Smooth muscle cell (in vitro differentiated cells): Measurements from ENCODE around the gene TENT2.

DNA sequence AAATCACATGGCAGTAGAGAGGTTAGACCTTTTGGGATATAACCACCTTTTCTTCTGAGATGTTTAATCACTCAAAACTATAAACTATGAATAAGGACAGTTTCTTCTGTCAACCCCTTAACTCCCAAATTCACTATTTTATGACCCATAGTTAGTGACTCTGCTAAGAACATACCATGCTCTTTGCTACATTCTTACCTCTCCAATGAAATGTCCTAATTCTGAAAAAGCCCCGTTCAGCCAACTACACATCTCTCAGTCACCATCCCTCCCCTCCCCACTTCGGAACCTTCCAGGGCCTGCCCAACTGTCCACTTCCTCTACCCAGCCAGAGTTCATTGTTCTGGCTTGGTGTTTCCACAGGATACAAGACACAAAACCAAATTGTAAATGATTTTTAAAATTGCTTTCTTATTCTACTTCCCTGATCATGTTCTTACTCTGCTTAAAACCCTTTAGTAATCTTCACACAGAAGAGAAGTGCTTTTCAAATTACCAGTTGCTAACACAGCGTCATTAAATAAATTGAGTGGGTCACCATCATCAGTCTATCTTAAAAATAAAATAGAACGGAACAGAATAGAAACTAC lies 6.1 kb downstream of the HOMER1 start:
- RAMPAGE, long total RNA: no peak

DNA sequence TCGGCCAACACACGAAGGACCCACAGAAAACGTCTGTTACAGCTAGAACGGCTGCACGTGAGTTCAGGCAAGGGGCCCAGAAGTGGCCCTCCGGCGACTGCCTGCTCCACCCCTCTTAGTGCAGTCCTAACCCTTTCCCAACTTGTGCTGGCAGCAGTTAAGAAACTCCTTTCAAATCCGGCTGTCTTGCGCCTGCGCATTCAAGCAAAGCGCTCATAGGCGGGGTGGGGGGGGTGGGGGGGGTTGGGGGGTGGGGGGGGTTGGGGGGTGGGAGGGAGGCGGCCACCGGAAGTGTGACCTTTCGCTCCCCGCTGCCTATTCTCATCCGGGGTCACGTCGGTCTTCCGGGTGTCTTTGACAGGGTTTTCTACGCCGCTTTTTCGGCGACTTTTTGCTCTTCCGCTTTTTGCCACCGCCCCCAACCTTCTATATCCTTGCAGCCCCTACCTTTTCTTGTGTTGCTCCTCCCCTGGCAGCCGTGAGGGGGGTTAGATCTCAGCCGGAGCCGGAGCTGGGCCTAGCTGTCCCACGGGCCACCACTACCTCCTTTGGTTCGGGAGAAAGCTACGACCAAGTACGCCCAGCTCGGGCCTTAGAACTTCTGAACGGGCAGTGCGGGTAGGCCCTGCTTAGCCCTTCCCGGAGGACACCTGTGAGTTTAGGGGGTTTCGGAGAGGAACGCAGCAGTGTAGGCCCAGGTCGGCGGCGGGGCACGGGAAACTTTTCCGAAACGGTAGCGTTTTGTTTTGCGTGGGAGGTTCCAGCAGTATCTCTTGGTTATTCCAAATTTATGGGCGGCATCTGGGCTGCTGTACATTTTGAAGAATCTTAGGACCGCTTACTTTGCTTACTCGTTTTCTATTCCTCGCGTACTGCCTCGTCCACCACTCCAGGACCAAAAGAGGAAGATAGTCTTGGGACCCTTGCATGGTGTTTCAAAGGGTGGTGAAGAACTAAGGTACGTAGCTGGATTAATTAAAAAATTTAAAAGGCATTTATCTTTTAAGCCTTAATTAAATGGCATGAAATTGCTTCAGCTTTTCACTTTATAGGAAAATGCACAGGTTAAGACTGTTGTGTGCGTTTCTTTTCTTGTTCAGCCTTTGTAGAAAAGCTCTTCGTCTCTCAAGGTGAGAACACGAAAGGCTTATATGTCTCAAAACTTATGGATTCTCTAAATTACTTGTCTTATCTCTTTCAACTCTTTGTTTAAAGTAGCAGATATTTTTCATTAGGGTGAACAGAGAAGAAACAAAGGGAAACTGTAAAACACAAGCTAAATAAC lies at the start of gene TENT2:
Gene TENT2, plus strand, starts transcription at position 324 of the 1,285 bp plus-strand sequence.
- RAMPAGE, long total RNA: start-site peak on the plus strand centred at position 477 of the sequence, 63 bp wide, 70 and 28 reads in 2 replicates

GRCh38 chr5:79650201-79651088 lies 38.2 kb downstream of the TENT2 start:
- RAMPAGE, long total RNA: no peak

DNA sequence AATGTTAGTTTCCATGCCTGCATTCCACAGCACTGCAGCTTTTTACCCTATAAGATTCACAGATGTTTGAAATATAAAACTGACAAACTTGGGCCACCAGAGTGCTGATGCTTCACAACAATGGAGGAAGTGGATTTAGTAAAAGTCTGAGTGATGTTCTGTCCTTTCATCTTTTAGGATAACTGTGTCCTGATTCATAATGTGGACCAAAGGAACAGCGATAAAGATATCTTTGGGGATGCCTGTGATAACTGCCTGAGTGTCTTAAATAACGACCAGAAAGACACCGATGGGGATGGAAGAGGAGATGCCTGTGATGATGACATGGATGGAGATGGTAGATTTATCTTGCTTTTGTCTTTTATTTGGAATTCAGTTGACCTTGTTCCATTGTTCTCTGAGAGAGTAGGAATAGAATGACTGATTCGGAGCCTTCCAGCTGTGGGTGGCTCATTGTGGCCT lies 35.7 kb downstream of the THBS4 start:
- RAMPAGE, long total RNA: no peak

- RAMPAGE, long total RNA: no peak
Measured at GRCh38 chr5:80406834-80407346, 974 bp upstream of the ZFYVE16 start.

DNA sequence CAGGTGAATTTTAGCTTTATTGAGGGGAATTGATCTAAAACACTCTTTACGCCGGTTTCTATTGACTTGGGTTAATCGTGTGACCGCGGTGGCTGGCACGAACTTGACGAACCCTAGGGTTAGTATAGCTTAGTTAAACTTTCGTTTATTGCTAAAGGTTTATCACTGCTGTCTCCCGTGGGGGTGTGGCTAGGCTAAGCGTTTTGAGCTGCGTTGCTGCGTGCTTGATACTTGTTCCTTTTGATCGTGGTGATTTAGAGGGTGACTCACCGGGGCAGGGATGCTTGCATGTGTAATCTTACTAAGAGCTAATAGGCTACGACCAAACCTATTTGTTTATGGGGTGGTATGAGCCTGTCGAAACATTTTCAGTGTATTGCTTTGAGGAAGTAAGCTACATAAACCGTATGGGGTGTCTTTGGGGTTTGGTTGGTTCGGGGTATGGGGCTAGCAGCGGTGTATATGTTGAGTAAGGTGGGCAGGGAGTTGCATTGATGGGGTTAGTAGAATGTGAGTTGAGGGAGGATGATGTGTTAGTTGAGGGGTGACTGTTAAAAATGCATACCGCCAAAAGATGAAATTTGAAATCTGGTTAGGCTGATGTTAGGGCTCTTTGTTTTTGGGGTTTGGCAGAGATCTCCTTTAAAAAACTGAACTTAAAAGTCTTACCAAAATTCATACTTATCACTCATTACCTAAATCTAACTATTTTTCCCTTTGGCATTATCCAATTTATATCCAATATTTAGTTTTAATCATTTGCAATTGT lies 2.5 kb upstream of the MSH3 start:
- RAMPAGE, long total RNA: no peak

DNA sequence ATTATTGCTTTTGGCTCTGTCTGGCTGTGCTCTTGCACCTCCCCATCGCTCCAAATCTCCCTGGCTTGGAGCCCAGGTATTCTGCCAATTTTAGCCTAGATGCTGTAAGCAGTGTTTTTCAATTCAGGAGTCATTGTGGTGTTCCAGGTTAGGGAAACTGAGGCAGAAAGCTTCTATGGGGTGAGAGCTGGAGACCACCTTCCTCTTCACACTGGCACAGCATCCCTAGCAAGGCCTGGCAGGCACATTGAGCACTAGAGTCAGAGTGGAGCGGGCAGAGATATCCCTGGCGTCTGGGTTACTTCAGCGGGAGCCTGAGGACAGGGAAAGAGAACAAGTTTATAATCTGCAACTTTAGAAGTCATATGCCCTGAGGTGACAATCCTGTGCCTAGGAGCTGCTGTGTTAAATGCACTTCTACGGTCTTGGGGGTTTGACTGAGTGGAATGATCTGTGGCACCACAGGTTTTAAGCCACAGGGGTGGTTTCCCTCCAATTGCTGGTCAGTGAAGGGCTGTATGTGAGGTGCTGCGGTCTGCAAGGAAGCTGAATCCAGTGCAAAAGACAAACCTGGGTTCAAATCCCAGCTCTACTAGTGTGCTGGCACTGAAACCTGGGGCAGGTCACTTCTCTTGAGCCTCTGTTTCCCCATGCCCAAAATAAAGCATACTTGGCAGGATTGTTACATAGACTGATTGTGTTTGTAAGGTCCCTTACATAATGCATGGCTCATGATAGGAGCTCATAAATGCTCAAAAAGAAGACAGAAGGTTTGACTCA lies 2.9 kb downstream of the CKMT2 start:
- RAMPAGE, long total RNA: no peak

DNA sequence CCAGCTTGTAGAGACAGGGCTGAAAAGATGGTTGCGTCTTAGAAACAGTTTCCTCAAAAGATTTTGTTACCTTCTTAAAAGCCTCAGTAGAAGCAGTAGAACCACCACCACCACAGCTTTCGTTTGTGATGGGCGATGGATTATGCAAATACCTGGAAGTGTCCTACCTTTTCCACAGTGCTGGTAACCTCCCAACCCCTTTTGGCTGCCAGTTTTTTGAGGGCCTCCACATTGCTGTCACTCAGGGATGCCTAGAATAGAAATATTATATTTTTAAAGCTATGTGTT lies 41.1 kb downstream of the ZCCHC9 start:
- RAMPAGE, long total RNA: no peak

DNA sequence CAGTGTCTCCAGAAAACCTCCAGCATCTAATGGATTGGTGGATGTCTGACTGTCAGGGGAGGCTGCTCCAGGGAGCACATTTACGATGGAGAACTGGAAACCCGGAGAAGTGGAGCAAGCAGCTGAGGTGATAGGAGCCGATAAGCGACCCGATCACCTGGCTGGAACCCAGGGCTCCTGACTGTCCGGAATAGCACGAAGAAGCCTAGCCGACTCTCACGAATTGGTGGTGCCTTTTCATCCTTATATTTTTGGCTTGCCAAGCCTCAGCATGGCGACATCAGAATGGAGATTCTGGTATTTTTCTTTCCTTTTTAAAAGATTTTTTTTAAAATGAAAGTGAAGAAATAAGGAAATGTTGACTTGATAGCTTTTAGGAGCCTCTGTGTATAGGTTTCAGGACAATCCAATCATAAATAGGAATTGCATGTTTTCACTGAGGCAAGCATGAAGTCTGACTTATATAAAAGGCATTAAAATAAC lies 601 bp upstream of the ACOT12 start:
- RAMPAGE, long total RNA: no peak

GRCh38 chr5:81787796-81788493 lies 37.0 kb upstream of the SSBP2 start:
- RAMPAGE, long total RNA: no peak

DNA sequence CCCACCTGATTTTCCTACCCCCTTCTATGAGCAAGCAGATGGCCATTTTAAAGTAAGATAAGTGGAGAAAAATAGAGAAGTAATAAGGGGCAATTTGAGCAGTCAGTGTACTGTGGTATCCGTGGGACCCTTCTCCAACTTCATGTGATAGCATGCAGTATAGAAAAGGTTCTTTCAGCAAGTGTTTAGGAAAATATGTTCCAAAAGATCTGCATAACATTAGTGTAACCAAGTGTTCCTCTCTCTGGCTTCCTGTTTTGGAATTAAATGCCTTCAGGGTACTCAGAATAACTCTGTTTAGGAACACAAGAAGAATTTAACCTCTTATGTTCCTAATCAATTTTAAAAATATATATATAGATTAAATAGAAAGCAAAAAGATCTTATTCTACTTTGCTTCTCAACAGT lies 135.0 kb downstream of the ATG10 start:
- RAMPAGE, long total RNA: no peak

DNA sequence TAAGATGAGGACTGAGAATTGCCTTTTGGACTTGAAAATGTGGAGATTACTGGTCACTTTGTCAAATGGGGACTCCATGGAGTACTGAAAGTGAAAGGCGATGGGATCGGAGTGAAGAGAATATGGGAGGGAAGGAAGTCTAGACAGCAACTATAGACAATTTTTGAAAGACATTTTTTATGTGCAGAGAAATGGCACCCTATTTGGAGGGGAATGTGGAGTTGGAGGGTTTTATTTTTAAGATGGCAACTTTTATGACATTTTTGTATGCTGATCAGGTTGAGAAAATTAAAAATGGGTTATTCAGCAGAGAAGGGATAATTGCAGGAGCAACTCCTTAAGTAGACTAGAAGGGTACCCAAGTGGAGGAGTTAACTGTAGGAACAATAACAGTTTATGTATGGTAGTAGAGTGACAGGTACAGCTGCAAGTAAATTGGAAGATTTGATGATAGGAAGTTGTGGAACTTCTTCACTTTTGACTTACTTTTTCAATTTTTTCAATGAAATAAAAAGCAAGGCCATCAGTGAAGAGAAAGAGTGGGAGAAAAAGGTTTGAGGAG lies 2.4 kb upstream of the RPS23 start:
- RAMPAGE, long total RNA: no peak

GRCh38 chr5:82406130-82406735 lies 128.1 kb upstream of the RPS23 start:
- RAMPAGE, long total RNA: no peak

DNA sequence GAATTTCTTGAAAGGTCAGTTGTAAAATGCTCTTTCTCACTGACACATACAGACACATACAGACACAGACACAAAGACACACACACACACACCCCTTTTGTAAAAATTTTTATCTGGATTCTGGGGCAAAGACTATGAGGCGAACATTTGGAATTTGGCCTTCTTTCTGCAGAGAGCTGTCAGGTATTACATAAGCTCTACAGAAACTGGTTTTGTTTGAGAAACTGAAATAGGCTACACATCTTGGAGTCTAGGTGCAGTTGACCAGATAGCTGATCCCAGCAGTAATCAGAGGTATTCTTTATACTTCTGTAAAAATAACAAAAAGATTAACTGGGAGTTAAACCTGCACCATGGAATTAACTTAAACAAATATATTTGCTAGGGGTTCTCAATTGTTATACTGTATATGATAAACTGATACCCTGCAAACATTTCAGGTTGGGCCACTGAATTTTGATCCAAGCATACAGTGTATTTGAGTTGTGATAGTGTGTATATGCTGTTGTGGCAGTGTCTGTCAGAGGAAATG lies 316.1 kb upstream of the RPS23 start:
- RAMPAGE, long total RNA: no peak

DNA sequence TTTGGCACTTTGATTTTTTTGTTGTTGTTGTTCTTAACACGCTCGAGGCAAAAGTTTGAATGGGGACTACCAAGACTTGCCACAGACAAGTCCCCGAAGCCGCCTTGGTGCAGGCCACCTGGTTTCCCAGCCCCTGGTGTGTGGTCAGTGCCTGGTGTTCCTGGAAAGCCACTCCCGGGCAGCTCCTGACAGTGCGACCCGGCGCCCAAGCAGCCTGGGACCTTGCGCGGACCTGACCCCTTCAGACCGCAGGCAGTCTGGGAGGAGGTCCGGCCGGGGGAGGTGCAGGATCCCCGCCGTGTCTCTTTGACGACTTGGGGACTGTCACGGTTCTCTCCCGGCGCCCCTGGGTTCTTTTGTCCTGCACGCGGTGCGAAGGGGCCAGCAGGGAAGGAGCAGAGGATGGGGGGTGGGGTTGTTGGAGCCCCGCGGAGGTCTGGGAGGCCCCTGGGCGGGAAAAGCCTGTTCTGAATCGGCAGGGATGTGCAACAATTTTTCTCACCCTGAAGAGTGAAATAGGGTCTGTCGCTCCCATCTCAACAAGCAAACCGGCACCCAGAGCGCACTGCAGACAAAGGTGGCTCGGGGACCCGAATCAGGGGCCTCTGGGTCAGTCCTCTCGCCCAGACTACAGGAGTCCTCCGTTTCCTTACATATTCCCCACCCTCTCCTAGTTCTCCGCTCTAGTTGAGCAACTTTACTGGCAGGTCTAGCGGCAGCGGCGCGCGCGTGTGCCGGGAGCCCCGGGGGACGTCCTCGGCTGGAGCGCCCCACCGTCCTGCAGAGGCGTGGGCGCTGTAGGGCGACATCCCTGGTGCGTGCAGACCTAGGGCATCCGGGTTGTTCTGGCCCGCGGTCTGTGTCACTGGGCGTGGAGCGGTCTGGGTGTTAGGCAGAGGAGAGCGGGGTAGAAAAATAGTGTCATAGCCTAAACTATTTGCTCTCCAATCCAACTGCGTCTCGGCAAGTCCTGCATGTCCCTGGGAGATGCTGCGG lies 1.1 kb downstream of the VCAN start:
- RAMPAGE, long total RNA: no peak

DNA sequence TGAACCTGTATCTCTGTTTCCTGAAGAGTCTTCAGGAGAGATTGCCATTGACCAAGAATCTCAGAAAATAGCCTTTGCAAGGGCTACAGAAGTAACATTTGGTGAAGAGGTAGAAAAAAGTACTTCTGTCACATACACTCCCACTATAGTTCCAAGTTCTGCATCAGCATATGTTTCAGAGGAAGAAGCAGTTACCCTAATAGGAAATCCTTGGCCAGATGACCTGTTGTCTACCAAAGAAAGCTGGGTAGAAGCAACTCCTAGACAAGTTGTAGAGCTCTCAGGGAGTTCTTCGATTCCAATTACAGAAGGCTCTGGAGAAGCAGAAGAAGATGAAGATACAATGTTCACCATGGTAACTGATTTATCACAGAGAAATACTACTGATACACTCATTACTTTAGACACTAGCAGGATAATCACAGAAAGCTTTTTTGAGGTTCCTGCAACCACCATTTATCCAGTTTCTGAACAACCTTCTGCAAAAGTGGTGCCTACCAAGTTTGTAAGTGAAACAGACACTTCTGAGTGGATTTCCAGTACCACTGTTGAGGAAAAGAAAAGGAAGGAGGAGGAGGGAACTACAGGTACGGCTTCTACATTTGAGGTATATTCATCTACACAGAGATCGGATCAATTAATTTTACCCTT lies 66.2 kb downstream of the VCAN start:
- RAMPAGE, long total RNA: no peak

DNA sequence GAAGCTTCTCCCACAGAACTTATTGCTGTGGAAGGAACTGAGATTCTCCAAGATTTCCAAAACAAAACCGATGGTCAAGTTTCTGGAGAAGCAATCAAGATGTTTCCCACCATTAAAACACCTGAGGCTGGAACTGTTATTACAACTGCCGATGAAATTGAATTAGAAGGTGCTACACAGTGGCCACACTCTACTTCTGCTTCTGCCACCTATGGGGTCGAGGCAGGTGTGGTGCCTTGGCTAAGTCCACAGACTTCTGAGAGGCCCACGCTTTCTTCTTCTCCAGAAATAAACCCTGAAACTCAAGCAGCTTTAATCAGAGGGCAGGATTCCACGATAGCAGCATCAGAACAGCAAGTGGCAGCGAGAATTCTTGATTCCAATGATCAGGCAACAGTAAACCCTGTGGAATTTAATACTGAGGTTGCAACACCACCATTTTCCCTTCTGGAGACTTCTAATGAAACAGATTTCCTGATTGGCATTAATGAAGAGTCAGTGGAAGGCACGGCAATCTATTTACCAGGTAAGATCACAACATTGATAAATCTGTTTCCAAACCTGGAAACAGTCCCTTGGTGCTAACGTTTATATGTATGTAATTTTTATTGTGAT lies 70.3 kb downstream of the VCAN start:
- RAMPAGE, long total RNA: no peak

DNA sequence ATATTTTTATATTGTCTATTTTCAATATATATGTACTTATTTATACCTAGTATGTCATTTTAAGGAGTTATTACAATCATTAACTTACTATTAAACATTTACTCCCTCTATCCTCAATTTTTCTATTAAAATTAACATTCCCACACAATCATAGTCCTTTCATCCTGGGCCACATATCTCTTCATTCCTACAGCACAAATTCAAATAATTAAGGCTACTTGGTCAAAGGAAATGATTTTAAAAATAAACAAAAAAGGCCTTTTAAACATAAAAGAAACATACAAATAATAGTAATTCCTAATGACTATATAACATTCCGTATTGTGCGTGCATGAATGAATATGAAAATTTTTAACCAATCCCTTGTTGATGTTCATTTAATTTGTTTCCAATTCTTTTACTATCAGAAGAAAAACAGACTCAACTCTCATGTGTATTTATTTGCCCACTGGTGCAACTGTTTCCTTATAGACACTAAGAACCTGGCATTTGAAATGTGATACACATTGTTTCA lies 248.6 kb upstream of the HAPLN1 start:
- RAMPAGE, long total RNA: no peak

- RAMPAGE, long total RNA: no peak
Measured at GRCh38 chr5:86570086-86570634, 47.6 kb upstream of the COX7C start.

- RAMPAGE, long total RNA: no peak
Measured at GRCh38 chr5:86622161-86623388, 4.8 kb downstream of the COX7C start.